Esophagus muscularis mucosa (tissue), 4 donors: ENCODE results near the gene CEBPG.

DNA sequence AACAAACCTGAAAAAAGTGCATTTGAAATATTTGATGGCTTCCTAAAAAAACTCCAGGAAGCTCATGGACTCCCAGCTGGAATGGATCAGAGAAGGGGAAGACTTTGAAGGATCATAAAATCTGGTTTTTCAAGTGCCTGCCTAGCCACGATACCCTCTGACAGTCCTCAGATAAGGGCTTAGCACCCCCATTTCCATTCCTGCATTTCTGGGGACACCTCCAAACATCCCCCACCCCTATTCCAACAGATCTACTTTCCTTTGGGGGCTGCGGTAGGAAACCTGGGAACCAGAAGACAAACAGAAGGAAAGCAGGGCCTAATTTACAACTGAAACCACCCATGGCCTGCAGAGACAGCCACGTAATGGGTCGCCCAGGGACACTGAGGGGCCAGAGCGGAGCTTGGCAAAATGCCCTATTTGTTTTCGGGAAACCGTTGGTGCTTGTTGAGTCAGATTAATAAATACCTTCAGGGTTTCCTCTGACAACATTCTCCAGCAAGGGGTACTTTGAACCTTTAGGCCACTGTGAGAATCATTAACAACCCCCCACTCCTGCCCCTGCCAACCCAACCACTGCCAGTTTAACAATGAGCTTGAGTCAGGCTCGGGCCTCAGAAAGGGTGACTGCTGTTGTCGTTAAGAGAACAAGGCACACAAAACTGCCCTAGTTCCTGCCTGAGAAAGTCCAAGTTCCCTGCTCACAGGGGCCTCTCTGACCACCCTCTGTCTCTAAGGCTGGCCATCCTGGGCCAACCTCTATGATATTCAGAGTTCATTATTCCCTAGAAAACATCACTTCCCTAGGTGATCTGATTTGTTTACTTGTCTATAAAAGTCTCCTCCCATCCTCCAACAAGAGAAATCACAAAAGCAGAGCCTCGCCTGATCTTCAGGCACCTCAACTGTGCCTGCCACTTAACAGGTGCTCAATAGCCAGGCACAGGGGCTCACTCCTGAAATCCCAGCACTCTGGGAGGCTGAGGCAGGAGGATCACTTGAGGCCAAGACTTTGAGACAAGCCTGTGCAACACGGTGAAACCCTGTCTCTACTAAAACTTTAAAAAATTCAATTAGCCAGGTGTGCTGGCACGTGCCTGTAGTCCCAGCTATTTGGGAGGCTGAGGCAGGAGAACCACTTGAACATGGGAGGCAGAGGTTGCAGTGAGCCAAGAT, 23.3 kb downstream of the RHPN2 start:
- PRO-cap, result no peak
- RAMPAGE, long total RNA, 4 experiments, result no peak in any of the 4 experiments

GRCh38 chr19:33055576-33055893, 9.2 kb downstream of the RHPN2 start:
- PRO-cap, result no peak
- RAMPAGE, long total RNA, 4 experiments, result no peak in any of the 4 experiments

DNA sequence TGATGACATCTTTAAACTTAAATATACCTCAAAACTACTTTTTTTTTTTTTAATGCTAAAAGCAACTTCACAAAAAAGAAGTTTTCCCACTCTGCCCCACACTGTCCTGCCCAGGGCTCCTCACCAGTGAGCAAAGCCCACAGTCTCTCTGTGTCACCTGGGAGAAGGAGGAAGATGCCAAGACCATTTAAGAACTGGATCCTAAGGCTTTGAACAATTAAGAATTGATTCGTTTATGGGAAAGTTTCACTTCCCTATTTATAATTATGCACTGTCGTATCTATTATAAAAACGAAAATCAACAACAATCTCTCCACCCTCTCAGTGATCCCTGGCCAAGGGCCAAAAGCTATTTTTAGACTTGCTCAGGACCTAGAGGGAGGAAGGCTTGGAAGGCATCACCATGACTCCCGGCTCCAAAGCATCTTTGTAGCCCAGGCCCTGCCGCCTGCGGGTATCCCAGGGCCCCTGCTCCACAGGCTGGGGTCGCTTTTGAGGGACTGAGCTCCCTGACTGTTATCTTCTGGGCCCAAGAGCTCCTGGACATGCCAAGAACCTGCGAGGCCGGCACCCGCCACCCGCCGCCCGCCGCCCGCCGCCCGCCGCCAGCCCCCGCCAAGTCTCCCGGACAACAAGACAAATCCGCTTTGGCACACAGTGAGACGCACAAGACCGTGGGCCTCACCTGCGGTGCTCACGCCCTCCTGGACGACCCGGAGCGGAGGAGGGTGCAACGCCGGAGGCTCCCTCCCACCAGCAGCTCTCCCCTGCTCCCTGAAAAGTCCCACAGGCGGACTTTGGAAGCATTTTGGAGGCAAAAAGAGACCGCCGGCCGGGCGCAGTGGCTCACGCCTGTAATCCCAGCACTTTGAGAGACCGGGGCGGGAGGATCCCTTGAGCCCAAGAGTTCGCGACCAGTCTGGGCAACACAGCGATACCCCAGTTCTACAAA, 1.2 kb downstream of the RHPN2 start:
- PRO-cap, result no peak
- RAMPAGE, long total RNA, 4 experiments, result no peak in any of the 4 experiments

DNA sequence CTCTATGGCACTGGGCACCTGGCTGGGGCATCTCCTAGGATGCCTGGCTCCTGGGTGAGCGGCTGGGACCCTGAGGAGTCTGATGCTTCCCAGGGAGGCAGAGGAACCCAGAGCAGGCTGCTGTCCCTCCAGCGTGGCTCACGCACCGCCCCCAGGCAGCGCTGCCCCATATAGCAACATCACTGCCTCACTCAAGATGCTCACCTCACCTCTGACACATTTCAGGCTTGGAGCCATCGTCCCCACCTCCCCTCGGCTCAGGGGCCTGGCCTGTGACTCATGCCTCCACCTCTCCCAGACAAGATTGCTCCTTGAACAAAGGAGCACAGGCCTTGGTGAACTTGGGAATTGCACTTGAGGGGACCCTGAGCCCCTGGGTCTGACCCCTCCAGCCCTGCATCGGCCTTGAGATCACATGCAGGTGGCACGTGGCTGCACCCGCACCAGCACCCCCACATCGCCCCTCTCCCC, 11.4 kb downstream of the CEBPA start:
- PRO-cap, result no peak
- RAMPAGE, long total RNA, 4 experiments, result no peak in any of the 4 experiments

- PRO-cap, result no peak
- RAMPAGE, long total RNA, 4 experiments, result no peak in any of the 4 experiments
These were observed 6.2 kb downstream of the CEBPA start for GRCh38 chr19:33296085-33296579.

GRCh38 chr19:33301936-33302365, 383 bp downstream of the CEBPA start:
- PRO-cap, result no peak
- RAMPAGE, long total RNA, 4 experiments, result no peak in any of the 4 experiments

DNA sequence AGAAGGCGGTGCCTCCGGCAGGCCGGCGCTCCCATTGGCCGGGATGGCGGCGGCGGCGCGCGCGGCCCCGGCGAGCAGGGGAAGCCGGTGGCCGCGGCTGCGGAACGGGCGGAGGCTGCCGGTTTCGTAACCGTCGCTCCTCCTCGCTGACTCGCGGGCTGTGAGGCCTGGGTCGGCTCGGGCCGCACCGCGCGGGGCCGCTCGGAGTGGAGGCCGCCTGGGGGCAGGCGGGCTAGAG, at the start of gene CEBPG:
Gene CEBPG, plus strand, starts transcription at position 58 of the 238 bp plus-strand sequence.
- PRO-cap, result bidirectional peak, plus-strand start at position 34 of the sequence, minus-strand start outside the sequence
- RAMPAGE, long total RNA, 4 experiments, result start-site peak on the plus strand in 4 of 4 experiments, centred at positions 109 to 124 of the sequence, 245 to 753 reads per replicate

DNA sequence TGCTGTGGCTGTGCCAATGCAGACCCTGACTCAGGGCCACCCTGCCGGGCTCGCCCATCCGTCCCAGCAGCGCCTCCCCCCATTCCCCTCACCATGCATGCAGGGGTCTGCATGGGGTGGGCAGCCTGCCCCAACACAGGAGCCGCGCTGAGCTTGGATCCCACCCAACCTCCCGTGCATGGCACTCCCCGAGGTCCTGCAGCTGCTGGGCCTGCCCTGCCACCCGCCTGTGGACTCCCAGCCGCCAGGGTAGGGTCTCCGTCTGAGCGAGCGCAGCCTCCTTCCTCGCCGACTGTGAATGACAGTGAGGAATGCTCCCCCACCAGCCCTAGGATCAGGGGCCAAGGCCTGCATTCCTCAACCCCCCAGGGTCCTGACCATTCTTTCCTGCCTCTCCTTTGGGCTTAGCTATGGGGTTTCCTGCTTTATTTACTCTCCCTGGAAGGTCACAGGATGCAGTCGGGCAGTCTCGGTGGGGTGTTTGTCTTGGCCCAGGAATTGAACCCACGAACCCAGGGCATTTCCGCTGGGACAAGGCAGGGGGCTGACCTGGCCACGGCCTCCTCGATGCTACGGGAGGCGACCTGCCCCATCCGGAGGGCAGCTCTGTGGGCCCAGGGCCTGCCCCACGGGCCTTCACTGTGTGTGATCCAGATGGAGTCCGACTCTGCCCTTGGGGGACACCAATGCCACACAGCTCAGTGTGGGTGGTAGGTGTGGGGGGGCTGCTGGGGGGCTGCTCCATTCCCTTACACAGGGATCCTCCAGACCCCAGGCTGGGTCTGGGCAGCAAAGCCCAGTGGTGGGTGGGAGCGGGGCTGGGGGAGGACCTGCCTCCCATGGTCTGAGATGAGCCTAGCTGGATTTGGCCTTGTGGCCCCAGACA, 23.6 kb downstream of the CEBPG start:
- PRO-cap, result no peak
- RAMPAGE, long total RNA, 4 experiments, result no peak in any of the 4 experiments

GRCh38 chr19:33878915-33879270, 82.2 kb downstream of the KCTD15 start:
- PRO-cap, result no peak
- RAMPAGE, long total RNA, 4 experiments, result no peak in any of the 4 experiments

GRCh38 chr19:33905875-33906717, 109.4 kb downstream of the KCTD15 start:
- PRO-cap, result bidirectional peak, plus-strand start at chr19:33906155, minus-strand start at chr19:33906061
- RAMPAGE, long total RNA, 4 experiments, result no peak in any of the 4 experiments

DNA sequence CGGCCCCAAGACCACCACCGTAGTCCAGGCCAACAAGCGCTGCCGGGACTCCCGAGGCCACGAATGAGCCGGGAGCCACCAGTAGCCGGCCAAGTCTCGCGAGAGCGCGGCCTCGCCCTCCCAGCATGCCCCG, 137 bp upstream of the LSM14A start:
- PRO-cap, result bidirectional peak, plus-strand start outside the sequence, minus-strand start at position 65 of the sequence
- RAMPAGE, long total RNA, 4 experiments, result no peak in any of the 4 experiments

GRCh38 chr19:34207592-34208290, 35.4 kb downstream of the LSM14A start:
- PRO-cap, result no peak
- RAMPAGE, long total RNA, 4 experiments, result no peak in any of the 4 experiments

DNA sequence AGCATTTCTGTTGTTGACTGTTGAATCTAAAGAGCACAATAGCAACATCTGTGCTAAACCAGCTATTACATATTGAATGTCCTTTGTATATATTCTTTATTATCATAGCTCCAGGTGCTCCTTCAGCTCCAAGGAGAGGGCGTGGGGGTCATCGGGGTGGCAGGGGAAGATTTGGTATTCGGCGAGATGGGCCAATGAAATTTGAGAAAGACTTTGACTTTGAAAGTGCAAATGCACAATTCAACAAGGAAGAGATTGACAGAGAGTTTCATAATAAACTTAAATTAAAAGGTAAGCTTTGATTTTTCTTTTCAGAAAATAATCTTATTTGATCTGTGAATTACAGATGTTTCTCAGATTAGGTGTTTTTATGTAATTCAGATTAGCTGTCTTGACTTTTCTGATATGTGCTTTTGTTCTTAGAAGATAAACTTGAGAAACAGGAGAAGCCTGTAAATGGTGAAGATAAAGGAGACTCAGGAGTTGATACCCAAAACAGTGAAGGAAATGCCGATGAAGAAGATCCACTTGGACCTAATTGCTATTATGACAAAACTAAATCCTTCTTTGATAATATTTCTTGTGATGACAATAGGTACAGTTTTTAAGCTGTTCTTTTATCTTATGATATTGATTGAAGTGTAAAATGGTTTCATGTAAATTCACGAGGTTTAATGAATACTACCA, 34.9 kb upstream of the GARRE1 start:
- PRO-cap, result no peak
- RAMPAGE, long total RNA, 4 experiments, result no peak in any of the 4 experiments

GRCh38 chr19:34254655-34255667, 607 bp downstream of the GARRE1 start:
- PRO-cap, result bidirectional peak, plus-strand start at chr19:34255171, minus-strand start at chr19:34255137
- RAMPAGE, long total RNA, 4 experiments, result no peak in any of the 4 experiments

DNA sequence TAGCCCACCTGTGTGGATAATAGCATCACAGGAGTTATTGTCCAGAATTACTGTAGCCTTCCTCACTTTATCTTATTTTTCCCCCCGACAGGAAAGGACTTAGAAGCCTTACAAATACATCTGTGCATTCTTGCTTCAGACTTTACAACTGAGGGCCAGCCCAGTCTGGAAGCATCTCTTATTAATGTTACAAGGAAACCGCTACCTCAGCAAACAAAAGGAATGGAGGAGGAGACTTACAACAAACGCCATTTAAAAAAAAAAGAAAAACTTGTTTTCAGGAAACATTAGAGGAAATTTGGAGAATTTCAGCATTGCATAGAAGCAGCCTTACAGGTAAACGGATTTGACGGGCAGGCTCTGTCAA, 45.2 kb downstream of the GARRE1 start:
- PRO-cap, result no peak
- RAMPAGE, long total RNA, 4 experiments, result no peak in any of the 4 experiments

DNA sequence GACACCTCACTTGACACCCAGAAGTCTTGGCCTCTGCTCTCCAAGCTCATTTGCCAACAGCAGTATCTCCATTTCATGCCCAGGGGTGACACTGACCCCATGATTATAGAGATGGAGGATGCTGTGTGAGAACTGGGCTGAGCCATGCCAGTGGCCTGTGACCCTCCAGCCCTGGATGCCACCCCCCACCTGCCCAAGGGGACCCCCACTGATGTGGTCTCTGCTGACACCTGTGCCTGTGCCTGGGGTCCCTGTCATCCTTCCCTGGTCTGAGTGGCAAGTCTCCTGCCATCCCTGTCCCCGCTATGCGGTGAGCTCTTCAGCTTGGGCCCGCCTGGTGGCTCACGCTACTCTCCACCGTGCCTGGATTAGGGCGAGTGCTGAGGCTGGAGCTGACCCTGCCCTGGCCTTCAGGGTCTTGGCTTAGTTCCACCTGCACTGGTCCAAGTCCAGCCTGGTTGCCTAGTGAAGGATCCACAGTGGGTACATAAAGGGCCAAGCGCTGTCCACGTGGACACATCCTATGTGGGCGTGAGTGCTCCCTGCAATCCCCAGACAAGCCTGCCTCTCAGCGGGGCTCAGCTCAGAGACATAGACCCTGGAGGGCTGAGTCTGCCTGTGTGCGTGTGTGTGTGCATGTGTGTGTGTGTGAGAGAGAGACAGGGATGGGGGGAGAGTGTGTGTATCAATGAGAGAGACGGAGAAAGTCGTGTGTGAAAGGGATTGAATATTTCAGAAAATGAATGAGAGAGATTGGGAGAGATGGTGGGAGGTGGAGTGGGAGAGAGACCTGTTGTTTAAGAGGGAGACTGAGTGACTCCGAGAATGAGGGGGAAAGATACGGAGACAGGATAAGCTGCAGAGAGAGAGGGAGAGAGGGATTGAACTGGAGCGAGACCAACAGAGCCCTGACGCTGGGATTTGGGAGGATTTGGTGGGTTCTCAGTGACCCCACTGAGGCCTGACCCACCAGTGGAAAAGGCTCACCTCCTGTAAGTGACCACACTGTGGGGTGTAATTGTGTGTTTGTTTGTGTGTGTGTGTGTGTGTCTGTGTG, 22.1 kb downstream of the WTIP start:
- PRO-cap, result no peak
- RAMPAGE, long total RNA, 4 experiments, result no peak in any of the 4 experiments

- PRO-cap, result no peak
- RAMPAGE, long total RNA, 4 experiments, result no peak in any of the 4 experiments
These were observed 59.8 kb upstream of the ZNF599 start for GRCh38 chr19:34832793-34833221.

- PRO-cap, result no peak
- RAMPAGE, long total RNA, 4 experiments, result no peak in any of the 4 experiments
These were observed 1.6 kb downstream of the SCN1B start for GRCh38 chr19:35031973-35032229.

- PRO-cap, result no peak
- RAMPAGE, long total RNA, 4 experiments, result no peak in any of the 4 experiments
These were observed 3.5 kb upstream of the HPN start for GRCh38 chr19:35037946-35038575.

- PRO-cap, result no peak
- RAMPAGE, long total RNA, 4 experiments, result no peak in any of the 4 experiments
These were observed 1.9 kb downstream of the HPN start for GRCh38 chr19:35043347-35043969.